AG10803 (cell line): ENCODE measurements around a stretch of chr16.

DNA sequence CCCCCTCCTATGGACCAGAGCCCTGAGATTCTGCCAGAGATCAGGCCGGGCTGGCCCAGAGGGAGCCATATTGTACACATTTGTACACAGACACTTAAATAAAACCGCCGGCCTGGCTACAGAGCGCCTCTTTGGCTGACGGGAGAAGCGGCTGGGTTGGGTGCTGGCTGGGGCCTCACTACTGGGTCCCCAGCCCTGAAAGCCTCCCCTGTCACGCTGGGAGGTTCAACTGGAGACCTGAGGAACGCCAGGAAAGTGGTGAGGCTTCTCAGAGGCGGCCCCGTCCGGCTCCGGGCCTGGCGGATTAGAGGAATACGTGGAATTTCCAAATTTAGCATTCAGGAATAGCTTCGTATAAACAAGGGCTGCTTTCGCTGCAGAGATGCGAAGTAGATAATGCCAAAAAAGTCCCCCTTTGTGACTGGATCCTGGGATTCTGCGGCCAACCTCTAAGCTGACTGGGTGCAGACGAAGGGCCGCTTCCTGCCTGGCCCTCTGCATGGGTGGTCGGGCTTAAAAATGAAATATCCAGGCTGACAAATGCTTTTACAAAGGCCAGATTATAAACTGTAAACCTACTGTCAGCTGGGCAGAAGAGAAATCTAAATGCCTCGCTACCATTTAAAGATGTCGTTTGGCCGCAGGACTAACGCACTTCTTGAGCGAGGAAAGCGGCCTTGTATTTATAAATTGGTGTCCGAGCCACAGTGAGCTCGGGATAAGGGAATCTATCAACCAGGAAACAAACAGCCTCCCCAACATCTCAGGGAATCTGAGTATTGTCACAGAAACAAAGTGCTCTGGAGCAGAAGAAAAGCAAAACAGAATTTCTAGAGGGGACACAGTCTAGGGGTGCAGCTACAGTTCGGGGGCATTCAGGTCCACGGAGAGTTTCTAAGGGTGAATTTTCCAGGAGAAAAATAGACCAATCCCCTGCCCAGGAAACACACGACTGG lies 252.5 kb downstream of the IRF8 start:
- RRBS = 15% methylated on average over 3 of the region's 32 CpGs

- RRBS = no CpG with 5 or more reads among the region's 19 CpGs
Observed at GRCh38 chr16:86194800-86195359, 295.9 kb downstream of the IRF8 start.

DNA sequence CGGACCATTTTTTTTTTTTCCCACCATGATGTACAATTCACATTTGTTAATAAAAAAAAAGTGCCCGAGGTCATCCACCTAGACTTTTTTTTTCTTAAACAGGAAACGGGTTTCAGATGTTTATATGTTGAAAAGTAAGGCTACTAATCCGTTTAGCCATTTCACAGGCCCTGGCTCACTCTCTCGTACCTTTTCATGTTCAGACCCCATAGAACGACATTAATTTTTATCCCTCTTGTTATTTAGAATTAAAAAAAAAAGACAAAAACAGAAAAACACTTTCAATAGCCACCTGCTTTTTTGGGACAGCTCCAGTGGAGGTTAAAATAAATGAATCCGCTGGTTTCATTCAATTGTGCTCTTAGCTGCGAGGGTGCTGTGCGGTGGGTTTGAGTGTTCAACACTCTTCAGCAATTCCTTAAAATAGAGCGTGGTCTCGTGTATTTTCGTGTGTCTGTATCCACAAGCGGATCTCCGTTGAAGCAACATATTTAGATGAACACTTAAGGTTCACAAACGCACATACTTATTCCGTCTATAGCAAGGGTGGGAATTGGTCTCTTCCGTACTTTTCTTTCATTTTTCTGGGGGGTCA lies 297.6 kb downstream of the IRF8 start:
- RRBS = no CpG with 5 or more reads among the region's 17 CpGs

DNA sequence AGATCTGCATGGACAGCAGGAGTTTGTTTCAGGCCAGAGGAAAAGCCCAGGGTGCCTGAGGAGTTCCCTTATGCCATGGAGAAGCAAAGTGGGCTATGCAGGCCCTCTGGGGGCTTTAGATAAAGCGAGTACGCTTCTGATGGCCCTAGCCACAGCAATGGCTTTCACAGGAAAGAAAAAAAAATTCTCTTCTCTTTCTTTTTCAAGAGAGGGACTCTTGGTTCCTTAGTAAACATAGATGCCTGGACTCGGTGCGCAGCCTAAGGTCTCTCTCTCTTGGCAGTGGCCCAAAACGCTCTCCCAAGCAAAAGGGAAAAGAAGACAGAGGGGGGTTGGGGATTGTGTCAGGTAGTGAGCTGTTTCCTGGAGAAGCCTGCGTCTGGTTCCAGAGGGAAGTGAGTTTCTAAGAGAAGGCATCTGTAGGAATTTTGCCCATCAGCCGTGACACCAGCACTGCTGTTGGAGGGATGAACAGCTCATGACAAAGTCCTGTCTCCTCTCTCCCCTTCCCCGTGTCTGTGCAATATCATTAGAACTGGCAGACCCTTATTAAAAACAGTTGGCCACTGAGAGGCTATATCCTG lies 166.3 kb upstream of the FOXF1 start:
- RRBS = no CpG with 5 or more reads among the region's 8 CpGs

GRCh38 chr16:86387471-86387864 lies 122.9 kb upstream of the FOXF1 start:
- RRBS = no CpG with 5 or more reads among the region's 6 CpGs

GRCh38 chr16:86457530-86458258 lies 52.6 kb upstream of the FOXF1 start:
- RRBS = no CpG with 5 or more reads among the region's 12 CpGs

GRCh38 chr16:86500012-86500876 lies 10.1 kb upstream of the FOXF1 start:
- RRBS = no CpG with 5 or more reads among the region's 20 CpGs

GRCh38 chr16:86502996-86504242 lies 6.9 kb upstream of the FOXF1 start:
- RRBS = 8% methylated on average over 7 of the region's 25 CpGs

GRCh38 chr16:86516551-86517314 lies 6.4 kb downstream of the FOXF1 start:
- RRBS = 3% methylated on average over 5 of the region's 37 CpGs

GRCh38 chr16:86576431-86576764 lies 2.0 kb upstream of the FOXL1 start:
- RRBS = 7% methylated on average over 9 of the region's 21 CpGs

DNA sequence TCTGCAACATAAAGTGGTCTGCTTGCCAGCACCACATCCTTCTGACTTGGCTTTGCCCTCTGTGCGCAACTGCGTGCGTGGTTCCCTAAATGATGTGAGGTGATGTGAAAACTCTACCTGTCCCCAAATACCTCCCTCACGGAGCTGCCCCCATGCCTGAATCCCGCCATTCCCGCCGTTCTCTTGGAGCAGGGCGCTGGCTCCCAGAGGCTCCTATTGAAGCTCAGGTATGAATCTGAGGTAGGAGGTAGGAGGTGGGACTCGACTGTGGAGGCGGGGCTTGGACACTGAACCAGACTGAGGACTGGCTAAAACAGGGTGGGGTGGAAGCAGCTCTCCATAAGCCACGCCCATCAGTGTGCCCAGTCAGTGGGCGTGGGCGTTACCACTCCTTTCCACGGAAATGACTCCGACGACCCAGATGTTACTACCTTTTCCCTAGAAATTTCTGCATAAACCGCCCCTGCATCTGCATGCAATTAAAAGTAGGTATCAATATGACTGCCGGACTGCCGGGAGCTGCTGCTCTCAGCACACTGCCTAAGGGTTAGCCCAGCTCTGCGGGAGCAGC lies 40.9 kb downstream of the FOXL1 start:
- RRBS = no CpG with 5 or more reads among the region's 20 CpGs

DNA sequence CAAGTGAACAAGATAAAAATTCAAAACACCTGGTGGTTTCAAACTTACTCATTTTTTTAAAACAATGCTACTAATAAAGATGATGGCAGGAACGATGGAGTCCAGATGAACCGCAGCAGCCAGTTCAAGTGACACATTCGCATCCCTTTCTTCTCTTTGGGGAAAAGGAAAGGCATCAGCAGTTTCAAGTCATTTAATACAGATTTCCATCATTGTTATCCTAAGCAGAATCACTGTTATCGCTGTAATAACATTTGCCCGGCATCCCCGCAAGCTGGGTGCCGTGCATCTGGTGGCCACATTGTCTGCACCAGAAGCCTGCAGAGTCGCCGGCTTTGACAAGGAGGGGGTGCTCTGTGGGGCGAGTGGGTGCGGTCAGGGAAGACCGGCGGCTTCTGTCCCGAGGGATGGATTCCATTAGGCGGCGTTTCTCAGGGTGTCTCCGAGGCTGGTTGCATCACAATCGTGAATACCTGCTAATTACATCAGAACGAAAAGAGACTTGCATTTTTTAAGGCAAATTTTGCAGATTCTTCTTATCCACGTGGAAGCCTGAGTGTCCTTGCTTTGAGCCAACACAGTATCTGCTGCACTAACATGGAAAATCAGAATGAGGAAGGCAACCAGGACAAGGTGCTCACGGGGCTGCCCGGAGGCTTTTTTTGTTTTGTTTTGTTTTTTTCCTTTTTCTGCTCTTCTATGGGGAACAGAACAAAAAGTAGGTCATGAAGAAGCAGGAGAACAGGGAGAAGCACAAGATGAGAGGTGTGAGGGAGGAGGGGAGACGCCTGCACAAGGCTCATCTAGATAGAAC lies 183.3 kb downstream of the FOXL1 start:
- RRBS = 4% methylated on average over 8 of the region's 23 CpGs

DNA sequence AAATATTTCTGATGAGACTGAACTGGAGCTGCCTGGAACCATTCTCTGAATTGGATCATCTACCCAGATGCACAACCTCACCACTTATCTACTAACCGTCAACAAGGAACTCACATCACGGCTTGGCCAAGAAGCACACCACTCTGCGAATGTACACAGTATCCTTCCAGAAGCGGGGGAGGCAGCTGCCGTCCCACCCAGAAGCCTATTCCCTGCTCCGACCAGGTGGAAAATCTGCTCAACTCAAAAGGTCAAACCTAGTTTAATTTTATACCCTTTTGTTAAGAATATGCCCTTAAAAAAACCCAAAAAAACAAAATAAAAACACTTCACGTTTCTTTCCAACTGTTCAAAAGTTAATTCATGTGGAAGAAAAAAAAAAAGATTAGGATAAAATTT lies 283.2 kb downstream of the C16orf95 start:
- RRBS = no CpG with 5 or more reads among the region's 7 CpGs

- RRBS = no CpG with 5 or more reads among the region's 16 CpGs
Observed at GRCh38 chr16:87064398-87065146, 252.6 kb downstream of the C16orf95 start.

DNA sequence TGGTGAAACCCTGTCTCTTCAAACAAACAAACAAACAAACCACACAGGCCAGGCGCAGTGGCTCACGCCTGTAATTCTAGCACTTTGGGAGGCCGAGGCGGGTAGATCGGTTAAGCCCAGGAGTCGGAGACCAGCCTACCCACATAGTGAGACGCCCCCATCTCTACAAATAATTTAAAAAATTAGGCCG lies 1.3 kb upstream of the FBXO31 start:
- RRBS = no CpG with 5 or more reads among the region's 8 CpGs

DNA sequence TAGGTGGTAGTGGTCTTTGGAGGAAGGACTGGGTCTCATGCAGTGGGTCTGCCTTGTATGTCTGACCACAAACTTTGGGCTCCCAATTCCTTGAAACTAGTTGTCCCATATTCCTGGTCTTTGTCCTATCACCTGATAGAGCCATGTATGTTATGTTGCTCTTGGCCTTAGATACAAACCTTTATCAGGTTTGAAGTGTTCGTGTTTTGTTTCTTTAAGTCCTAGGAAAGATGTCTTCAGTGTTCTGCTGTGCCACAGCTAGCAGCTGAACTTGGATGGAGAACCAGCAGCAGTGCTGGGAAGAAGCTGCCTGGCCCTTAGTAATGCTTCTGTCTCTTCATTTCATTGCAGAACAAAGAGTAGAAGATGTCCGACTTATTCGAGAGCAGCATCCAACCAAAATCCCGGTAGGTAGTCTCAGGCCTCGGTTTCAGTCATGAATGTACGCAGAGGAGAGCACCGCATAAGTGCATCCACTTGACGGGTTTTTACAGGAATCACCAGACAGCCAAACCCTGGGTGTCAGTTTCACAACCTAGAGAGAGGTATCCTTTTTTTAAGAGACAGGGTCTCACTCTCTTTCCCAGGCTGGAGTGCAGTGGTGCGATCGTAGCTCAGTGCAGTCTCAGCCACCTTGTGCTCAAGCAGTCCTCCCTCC lies 6.5 kb downstream of the MAP1LC3B start:
- RRBS = no CpG with 5 or more reads among the region's 10 CpGs

DNA sequence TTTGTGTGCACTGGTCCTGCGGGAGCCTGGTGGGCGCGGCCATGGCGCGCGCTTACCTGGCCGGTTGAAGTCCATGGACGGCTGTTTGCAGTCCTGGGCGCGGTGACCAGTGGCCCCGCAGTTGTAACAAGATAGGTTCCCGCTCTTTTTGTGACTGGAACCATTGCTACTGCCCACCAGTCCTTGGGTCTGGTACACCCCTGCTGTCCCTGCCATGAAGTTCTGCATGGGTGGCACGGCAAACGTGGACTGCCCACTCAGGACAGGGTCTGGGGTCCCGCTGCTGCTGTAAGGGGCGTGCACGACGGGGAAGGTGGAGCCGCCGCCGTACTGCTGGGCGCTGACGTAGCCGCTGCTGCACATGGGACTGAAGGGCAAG lies 19.3 kb downstream of the MAP1LC3B start:
- RRBS = no CpG with 5 or more reads among the region's 24 CpGs

DNA sequence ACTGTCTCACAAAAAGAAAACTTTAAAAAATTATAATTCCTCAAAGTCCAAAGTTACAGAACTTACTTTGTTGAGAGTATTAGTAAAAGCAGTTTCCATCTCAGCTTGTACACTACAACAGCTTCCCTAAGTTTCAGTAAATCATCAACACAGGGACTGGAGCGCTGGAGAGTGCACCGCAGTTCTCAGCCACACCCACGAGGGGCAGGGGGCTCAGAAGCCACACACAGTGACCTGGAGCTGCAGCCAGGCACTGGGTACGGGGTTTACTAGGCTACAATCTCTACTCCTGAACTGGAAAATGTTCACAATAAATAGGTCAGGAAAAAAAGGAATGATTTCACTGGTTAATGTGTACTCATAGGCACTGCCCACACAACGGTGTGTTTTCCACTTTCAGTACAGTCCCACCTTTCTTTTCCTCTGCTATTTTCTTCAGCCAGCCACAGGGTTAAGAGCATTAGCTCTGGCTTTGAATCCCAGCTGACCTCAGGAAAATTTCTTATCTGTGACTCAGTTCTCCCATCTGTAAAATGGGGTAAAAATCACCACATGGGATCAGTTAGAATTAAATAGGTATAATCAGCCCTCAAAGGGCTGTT lies 35.8 kb downstream of the ZCCHC14 start:
- RRBS = no CpG with 5 or more reads among the region's 5 CpGs

DNA sequence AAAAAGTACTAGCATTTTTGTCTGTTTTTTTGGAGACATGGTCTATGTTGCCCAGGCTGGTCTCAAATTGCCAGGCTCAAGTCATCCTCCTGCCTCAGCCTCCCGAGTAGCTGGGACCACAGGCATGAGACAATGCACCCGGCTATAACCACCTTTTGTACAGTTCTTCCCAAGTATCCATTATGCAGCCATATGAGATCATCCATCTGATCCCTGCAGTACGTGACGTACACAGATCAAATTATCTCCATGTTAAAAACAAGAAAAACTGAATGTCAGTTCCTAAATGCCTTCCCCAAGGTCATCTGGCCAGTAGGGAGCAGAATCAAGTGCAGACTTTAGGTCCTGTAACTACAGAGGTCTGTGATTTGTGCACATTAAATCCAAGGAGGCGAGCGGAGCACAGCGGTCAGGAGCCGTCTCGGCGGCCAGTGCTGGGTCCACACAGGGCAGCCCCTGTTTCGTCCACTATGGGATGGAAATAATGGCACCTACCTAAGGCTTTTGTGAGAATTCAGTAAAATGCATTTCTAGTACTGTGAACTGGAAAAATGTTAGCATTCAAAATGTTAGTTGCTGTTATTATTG lies 23.7 kb downstream of the ZCCHC14 start:
- RRBS = no CpG with 5 or more reads among the region's 11 CpGs

DNA sequence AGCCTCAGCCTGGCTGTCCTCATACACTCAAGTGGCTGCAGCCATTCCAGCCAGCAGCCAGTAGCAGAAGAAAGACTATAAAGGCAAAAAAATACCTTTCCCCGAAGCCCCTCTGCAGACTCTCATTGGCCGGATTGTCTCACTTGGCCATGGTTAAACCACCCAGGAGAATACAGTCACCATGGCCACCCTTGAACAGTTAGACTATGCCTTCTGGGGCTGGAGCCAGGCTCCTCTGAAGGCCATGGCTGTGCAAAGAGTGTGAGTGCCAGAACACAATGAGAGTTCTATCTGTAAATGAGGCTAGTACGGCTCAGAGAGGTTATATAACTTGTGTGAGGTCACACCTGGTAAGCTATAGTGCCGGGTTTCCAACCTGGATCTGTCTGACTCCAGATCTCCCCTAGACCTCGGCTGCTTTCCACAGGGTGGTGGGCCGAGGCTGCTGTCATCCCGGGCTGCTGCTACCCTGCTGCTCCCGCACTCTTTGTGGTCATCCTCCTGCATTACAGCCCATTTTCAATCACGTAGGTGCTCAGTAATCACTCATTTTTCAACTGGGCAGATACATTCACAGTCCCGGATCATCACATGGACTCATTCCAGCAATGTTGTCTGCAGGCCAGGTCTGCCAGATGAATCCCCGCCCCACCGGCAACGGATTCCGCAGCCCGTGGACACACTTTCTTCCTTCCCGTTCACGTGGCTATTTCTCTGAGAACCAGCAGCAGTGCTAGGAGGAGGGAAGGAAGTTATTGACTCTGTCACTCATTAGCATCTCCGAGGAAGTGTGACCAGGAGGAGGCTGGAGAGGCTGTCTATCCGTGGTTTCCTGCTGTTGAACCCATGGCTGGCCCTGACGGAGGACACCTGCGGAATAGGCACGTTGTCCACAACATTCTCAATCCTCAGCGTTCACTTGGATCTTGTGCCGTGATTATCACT lies 14.4 kb upstream of the ZCCHC14 start:
- RRBS = 43% methylated on average over 6 of the region's 24 CpGs